Neuron (in vitro differentiated cells): Measurements from ENCODE around the genes SPOCD1 and KHDRBS1.

DNA sequence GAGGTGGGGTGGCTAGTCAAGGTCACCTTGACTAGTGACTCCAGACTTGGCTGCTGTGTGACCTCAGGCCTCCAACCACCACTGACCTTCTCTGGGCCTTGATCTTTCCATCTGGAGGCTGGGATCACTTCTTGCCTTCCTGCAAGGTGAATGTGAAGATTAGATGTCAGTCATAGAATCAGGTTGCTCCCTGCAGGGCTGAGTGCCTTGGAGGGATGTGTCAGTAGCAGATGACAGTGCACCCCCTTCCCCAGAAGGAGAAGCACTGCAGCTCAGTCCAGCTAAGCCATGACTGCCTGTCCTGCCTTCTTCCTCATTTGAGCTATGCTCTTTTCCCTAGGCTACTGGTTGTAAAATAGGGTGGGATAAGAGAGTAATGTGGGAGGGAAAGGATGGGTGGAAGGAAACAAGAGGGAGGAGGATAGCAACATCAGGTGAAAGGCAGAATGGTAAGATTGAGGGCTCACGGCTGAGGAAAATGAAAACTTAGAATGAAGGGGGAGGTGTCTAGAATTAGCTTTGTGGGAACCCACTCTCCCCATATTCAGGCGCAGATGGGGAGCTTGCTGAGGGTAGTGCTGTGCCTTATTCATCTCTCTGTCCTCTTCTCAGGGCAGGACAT is 11.1 kb upstream of the FABP3 start:
- PRO-cap: no peak

DNA sequence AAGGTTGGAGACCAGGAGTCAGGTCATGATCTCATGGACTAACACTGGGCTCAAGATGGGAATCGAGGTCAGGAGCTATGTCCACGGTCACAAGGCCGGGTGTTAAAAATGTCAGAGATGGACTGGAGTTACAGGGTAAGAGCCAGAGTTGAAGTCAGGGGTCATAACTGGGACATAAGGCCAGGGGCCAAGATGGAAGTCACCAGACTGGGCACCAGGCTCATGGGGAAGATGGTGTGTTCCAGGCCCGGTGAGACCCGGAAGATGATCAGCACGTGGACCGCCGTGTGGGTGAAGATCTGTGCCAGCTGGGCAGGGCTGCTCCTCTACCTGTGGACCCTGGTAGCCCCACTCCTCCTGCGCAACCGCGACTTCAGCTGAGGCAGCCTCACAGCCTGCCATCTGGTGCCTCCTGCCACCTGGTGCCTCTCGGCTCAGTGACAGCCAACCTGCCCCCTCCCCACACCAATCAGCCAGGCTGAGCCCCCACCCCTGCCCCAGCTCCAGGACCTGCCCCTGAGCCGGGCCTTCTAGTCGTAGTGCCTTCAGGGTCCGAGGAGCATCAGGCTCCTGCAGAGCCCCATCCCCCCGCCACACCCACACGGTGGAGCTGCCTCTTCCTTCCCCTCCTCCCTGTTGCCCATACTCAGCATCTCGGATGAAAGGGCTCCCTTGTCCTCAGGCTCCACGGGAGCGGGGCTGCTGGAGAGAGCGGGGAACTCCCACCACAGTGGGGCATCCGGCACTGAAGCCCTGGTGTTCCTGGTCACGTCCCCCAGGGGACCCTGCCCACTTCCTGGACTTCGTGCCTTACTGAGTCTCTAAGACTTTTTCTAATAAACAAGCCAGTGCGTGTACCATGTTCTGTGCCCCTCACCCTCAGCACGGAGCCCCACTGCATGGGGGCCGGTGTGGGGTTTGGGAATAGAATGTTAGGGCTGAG is 21.1 kb downstream of the SERINC2 start:
- PRO-cap: no peak

DNA sequence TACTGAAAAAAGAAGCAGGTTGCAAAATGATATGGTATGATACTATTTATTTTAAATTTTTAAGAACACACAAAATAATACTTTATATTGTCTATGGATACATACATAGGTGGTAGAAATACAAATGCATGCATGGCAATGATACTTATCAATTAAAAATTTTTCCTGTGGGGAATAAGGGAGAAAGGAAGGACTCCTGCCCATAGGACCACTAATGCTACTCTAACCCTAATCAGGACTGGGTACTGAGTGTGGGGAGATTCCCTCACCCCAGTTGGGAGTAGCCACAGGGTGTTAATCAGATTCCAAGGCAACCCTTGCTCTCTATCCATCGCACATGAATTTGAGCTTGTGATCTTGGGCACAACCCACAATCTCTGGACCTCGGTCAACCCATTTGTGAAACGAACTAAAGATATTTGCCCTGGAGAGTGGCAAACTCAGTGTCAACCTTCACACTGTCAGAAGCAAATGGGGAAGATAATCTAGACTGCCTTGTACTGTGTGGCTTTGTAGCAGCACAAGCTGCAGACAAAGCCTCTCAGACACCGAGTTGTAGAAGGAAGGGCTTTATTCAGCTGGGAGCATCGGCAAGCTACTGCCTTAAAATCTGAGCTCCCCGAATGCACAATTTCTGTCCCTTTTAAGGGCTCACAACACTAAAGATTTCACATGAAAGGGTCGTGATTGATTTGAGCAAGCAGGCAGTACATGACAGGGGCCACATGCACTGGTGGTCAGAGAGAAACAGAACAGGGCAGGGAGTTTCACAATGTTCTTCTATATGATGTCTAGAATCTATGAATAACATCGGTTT is 69.6 kb downstream of the SERINC2 start:
- PRO-cap: no peak

GRCh38 chr1:31523664-31524754 is 52.3 kb upstream of the TINAGL1 start:
- PRO-cap: no peak

GRCh38 chr1:31563987-31564461 is 12.3 kb upstream of the TINAGL1 start:
- PRO-cap: unidirectional peak, plus-strand start at chr1:31564325

DNA sequence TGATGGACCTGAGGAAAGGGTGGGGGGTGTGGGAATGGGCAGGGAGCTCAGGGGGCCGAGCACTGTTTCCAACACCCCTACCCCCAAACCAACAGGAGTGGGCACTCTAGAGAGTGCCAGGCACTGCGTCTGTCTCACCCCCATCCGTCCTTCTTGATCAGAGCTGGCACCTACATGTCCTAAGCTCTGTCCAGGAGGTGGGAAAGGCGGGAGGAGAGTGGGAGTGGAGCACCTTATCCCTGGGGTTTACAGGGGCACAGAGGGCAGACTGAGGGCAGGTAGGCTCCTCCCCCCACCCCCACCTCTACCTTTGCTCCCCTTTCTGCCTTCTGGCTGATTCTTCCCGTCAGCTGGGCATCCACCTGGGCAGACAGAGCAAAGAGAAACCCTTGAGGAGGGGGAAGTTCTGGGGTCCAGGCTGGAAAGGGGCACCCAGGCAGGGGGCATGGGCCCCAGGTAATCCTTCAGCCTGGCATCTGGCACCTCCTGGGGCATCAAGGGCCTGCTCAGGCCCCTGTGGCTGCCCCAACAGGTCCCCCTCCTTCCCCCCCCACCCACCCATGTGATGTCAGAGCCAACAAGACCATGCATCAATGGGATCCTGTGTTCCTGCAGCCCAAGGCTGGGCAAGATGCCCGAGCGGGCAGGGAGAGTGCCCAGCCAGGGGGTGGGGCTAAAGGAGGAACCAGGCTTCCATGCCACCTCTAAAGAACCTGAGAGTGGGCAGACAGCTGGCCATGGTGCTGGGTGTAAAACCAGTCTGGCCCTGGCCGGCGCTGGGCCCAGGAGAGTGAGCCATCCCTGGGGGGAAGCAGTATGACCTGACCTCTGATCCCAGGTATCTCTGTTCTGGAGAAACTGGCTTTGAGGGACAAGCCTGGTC is 7.8 kb downstream of the COL16A1 start:
- PRO-cap: no peak

DNA sequence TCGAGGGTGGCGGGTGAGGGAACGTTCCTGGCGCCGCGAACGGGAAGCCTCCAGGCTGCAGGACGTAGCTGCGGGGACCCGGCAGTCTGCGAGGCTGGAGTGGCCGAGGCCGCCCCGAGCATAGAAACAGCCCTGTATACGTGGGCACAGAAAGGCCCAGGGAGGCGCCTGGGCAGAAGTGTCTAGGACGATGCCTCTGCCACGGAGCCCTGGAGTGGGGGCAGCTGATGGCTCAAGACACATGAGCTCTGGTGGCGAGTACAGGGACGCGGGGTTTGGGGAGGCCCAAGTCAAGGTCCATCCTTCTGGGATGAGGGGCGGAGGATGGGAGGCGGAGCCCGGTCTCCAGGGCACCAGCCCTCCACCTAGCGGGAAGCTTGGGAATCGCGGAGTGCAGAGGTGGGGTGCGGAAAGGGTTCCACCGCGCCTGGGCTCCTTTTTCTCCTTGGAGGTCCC is 11.7 kb upstream of the COL16A1 start:
- PRO-cap: bidirectional peak, plus-strand start at position 396 of the sequence, minus-strand start at position 277 of the sequence

GRCh38 chr1:31753915-31754689 is 10.0 kb downstream of the ADGRB2 start:
- PRO-cap: no peak

DNA sequence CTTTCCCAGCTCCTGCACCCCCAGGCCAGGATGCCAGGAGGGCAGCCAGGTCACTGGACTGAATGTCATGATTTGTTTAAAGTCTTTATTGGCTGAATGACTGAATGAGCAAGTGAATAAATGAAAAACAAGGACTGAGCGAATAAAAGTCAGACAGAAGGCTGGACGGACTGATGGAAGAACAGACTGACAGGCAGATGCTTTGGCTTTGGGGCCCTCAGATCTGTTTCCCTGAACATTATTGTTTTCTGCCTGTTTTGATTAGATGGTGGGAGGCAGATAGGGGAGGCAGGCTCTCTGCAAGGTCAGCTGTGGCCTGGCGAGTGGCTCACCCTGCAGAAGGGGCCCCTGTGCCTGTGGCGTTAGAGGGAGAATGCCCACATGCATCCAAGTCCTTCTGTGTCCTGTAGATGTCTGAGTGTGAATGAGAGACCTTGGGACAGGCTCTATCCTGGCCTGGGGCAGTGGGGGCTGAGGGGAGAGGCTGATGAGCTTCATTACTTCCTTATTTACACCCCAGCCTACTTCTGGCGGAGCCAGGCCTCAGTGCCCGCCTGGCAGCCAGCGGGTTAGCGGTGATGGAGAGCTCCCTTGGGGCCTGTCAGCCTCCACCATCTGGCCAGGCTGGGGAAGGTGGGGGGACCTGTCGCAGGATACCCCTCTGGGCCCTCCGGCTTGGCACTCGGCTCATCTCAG is 20.5 kb upstream of the ADGRB2 start:
- PRO-cap: no peak

- PRO-cap: no peak
Measured at GRCh38 chr1:31788895-31789282, 24.7 kb upstream of the ADGRB2 start.

DNA sequence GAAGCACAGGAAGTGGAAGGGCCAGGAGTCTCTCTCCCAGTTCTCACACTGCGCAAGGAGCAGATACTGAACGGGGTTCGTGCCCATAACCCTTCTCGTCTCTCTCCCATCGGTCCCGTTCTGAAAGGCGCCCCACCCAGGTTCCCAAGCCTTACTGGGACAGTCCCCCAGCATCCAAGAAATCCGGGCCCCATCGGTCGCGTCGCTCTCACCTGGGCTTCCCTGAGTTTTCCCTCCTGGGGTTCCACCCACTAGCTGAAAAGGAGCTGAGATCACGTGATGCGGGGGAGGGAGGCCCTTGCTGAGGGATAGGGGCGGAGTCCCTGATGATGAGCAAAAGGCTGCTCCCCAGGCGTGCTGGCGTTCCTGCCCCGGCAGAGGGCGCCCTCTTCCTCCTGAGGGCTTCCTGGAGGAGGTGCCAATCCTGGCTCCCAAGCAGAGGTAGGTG is at the start of gene SPOCD1:
TSS of gene SPOCD1 (minus strand) at position 274 of the 448 bp plus-strand sequence.
- PRO-cap: unidirectional peak, minus-strand start at position 231 of the sequence

- PRO-cap: no peak
Measured at GRCh38 chr1:31888980-31889763, 49.0 kb downstream of the PTP4A2 start.

GRCh38 chr1:31955863-31956532 is 17.8 kb upstream of the PTP4A2 start:
- PRO-cap: no peak

GRCh38 chr1:32013087-32013976 is at the start of gene KHDRBS1:
Gene KHDRBS1 (plus strand): TSS chr1:32013868.
- PRO-cap: bidirectional peak, plus-strand start at chr1:32013870, minus-strand start at chr1:32014228

- PRO-cap: bidirectional peak, plus-strand start at chr1:32015057, minus-strand start at chr1:32015055
Measured at GRCh38 chr1:32014931-32015124, 1.2 kb downstream of the KHDRBS1 start.

- PRO-cap: no peak
Measured at GRCh38 chr1:32181119-32181920, 1.8 kb downstream of the TXLNA start.

- PRO-cap: no peak
Measured at GRCh38 chr1:32273687-32274400, 18.0 kb upstream of the HDAC1 start.

DNA sequence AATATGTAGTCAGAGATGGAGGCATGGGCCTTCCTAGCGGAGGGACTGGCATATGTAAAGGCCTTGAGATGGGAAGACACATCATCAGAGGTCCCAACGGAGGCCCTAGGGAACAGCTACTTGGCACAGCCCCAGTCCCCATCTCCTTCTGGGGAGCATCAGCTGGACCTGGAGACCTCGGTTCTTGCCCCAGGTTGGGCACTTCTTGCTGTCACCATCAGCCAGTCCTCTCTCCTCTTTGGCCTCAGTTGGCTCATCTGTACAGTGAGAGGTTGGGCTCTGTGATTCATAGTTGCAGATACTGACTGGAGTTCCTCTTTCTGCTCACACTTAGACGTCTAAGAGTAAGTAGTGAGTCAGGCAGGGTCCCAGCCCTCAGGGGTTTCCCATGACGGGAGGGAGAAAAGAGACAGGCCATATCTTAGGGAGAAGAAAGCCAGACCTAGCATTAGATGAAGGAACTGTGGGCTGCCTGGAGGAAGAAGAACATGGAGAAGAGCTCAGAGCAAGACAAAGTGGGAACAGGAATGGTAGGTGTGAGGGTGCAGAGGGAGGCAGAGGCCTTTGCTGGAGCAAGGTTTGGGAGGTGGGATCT is 3.5 kb upstream of the MARCKSL1 start:
- PRO-cap: no peak

DNA sequence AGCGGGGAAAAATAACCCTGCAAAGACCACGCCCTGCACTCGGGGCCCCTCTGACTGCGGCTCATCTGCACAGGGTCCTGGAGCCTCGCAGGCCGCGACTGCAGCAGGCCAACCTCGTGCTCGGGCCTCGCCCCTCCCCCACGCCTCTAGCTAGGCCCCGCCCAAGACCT is 11.4 kb downstream of the FAM229A start:
- PRO-cap: no peak

DNA sequence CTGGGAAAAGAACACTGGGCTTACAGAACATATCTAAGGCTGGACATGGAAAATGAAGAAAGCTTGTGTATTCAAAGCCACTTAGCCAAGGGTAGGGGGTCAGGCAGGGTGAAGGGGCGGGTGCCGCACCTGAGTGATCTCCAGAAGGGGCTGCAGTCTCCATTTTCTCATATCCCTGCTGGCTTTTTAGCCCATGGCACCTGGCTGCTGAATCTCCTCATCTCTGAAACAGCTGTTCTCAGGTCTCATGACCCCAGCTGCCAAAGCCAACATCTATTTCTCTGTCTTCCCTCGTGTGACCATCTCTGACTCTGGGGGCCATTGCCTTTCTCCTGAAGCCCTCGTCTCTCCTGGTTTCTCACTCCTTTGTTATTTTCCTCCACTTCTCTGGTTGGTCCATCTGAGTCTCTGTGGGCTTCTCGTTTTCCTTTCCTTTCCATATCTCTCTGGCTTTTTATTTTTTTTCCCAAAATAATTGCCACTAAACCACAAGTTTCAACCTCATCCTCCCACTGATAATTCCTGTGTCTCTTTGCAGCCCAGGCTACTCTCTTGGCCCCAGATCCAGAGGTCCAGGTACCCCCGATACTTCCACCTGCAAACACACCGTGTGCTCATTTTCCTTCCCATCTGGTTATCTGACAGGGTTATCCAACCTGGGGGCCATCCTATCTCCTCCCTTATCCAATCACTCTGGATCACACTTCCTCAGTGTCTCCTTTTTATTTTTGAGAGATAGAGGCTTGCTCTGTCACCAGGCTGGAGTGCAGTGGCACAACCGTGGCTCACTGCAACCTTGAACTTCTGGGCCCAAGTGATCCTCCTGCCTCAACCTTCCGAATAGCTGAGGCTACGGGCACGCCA is 15.1 kb downstream of the BSDC1 start:
- PRO-cap: no peak